Pulmonary artery (tissue), 1 donor: ENCODE results near the genes PES1 and DRG1.

DNA sequence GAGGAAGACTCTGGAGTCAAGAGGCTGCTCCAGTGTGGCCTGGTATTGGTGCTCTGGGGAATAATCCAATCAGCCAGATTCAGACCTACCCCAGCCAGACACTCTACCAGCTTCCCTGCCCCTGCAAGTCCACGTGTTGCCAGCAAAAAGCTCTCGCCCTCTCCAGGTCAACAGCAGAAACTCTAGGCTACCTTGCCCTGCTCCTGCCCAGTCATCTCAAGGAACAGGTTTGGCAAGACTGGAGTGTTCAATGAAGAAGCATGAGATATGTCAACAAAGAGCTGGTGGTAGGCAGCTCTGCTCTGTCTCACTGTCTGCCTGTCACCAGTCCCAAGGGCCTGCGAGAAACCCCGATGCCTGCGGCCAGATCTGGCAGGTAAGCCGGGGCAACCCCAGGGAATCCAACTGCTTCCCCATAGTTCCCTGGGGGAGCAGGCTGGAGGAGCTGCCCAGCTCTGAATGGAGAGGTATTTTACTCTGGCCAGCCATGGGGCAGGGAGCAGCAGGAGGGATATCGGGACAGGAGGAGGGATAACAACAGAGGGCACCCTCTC lies 9.1 kb upstream of the CASTOR1 start:
- PRO-cap: no peak

GRCh38 chr22:30311307-30311891 lies 15.3 kb downstream of the TBC1D10A start:
- PRO-cap: unidirectional peak, minus-strand start at chr22:30311451; unidirectional peak, minus-strand start at chr22:30311490

DNA sequence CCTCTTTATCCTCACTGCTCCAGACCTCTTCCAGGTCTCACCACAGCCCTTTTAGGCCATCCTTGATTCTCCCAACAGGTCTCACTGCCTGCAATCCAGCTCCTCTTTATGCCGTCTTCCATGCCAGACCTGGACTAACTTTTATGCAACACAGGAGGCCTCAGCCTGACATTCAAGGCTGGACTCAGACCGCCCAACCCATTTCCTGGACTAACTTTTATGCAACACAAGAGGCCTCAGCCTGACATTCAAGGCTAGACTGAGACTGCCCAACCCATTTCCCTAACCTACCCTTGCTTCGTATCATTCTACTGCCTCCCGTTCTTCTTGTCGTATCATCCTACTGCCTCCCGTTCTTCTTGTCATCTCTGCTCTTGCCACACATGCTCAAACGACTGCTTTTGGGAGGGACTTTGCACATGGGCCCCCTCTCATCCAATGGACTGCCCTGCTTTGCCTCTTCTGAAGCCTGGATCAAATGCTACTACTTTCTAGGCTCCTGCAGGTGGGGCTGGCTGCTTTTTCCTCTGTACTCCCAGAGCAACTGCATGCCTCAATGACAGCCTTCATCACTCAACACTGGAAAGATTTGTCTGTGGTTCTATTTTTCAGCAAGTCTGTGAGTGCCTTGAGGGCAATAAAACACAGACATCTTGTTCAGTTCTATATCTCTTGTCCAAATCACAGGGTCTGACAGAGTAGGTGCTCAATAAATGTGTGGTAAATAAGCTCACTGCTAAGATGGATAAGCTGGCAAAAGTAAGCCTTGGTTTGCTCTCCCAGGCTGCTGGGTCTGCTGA lies 7.8 kb downstream of the TBC1D10A start:
- PRO-cap: no peak

DNA sequence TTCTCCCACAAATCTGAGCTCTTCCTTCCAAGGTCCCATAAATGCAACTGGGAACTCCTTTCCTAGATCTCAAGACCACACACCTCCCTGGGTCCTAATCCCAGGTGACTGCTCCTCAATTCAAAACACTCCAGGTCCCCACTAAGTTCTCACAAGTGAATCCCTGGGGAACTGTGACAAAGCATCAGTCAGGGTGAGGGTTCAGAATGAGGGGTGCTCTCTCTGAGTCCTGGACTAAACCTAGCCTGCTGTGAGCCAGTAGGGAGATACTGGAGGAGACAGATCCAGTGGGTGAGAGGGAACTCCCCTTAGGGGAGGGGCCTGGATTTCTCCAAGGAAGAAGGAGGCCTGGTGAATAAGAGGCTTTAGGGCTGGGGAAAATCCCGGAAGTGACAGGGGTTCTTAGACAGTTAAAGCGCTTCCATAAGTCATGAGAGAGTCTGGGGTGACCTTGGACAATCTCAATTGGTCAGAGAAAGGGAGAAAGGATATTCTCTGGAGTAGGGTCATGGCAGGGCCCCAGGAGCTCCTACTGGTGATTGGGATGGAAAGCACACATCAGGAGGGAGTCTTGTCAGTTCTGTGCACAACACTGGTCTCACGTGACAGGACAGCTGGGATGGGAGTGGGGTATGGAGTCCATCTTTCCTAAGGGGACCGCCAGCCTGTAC lies 1.7 kb downstream of the TBC1D10A start:
- PRO-cap: bidirectional peak, plus-strand start at position 431 of the sequence, minus-strand start at position 236 of the sequence

- PRO-cap: no peak
Observed at GRCh38 chr22:30434956-30435337, 9.4 kb downstream of the MTFP1 start.

DNA sequence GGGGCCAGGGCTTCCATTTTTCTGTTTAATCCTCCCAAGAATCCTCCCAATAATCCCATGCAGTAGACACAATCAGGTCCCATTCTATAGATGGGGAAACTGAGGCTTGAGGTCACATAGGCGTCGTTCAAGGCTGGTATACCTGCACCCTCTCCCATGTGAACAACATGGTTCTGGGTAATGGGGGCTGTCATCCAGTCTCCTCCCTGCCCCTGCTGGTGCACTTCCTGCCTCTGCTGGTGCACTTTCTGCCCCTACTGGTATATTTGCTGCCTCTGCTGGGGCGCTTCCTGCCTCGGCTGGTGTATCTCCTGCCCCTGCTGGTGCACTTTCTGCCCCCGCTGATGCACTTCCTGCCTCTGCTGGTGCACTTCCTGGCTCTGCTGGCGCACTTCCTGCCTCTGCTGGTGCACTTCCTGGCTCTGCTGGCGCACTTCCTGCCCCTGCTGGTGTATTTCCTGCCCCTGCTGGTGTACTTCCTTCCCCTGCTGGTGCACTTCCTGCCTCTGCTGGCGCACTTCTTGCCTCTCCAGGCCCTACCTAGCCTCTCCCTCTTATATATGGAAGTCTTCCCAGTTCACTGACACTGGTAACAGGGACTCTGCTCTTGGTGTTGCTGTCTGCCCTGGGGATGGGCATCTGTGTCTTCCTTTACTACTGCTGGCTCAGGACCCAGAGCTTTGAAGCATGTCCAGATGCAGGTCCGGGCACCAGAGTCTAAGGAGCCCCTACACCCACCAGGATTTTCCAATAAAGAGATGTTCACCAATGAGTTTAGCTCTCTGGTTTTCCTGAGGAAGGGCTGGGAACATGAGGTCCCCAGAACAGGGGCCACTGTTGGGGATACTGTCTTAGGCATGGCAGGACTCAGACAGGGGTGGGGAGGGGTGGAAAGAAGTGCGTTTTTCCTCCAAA lies 10.2 kb downstream of the MTFP1 start:
- PRO-cap: no peak

GRCh38 chr22:30591644-30592469 lies at the start of gene PES1:
TSS of gene PES1 (minus strand) at chr22:30591910.
- PRO-cap: unidirectional peak, minus-strand start at chr22:30591718; bidirectional peak, plus-strand start at chr22:30592177, minus-strand start at chr22:30591896

GRCh38 chr22:30634904-30635250 lies 704 bp upstream of the SLC35E4 start:
- PRO-cap: bidirectional peak, plus-strand start at chr22:30635062, minus-strand start at chr22:30634982

- PRO-cap: no peak
Observed at GRCh38 chr22:30822190-30822960, 127.7 kb downstream of the OSBP2 start.

GRCh38 chr22:30943206-30943710 lies 25.3 kb downstream of the MORC2 start:
- PRO-cap: no peak

GRCh38 chr22:31085149-31086076 lies 4.3 kb downstream of the SMTN start:
- PRO-cap: no peak

DNA sequence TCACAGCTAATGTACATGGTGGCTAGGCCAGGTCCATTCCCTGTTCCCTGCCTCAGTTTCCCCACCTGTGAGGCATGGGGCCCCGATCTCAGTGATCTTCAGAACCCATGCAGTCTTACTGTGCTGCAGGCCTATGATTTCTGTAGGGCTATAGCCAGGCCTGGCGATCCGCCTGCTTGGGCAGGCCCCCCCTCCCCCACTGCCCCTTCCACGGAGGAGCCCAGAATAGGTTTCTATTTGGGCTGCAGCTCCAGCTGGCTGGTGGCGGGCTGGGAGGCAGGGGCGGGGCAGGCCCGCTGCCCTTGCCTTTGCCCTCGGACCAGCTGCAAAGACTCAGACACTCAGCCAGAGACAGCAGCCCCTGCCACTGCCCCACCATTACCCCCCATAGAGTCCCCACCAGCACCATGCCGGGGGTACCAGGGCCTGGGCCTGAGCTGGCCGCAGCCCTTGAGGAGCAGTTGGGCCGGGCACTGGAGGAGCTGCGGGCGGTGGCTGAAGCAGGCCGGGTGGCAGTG lies 12.0 kb downstream of the SMTN start:
- PRO-cap: bidirectional peak, plus-strand start at position 336 of the sequence, minus-strand start at position 201 of the sequence

- PRO-cap: no peak
Observed at GRCh38 chr22:31108037-31108242, 572 bp upstream of the SELENOM start.

- PRO-cap: bidirectional peak, plus-strand start at chr22:31290931, minus-strand start at chr22:31290746
Observed at GRCh38 chr22:31290581-31290802, 1.8 kb downstream of the PIK3IP1 start.

DNA sequence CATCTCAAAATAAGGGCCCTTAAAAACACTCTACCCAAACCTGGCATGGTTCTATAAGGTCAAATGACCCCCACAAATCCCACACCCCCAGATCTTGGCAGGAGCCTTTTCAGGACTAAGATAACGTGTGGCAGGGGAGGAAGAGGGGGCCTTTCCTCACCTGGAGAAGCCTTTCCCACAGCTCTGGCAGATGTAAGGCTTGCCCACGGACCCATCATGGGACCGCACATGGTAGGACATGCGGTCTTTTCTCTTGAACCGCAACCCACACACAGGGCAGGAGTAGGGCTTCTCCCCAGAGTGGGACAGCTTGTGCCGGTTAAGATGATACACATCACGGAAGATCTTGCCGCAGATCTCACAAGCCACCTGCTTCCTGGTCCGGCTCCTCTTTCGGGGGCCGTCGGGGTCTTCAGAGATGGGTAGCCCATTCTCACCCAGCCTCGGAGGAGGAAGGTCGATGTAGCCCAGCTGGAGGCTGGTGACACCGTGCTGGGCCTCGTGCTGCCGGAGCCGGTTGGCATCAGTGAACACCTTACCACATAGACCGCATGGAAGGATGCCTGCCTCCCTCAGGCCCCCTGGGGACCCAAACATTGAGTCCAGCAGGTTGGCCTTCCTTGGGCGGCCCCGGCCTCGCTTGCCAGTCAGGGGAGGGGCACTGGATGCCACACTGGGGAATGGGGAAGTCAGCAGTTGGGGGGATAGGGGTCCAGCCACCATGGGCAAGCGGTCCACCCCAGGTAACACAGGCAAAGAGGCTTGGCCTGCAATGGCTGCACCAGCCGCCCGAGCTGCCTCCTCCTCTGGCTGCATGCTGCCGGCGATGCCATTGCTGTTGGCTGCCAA lies 1.8 kb downstream of the PATZ1 start:
- PRO-cap: no peak

- PRO-cap: bidirectional peak, plus-strand start at chr22:31399623, minus-strand start at chr22:31399468
Observed at GRCh38 chr22:31399240-31400079, at the start of gene DRG1. TSS of gene DRG1 (plus strand) at chr22:31399604.

DNA sequence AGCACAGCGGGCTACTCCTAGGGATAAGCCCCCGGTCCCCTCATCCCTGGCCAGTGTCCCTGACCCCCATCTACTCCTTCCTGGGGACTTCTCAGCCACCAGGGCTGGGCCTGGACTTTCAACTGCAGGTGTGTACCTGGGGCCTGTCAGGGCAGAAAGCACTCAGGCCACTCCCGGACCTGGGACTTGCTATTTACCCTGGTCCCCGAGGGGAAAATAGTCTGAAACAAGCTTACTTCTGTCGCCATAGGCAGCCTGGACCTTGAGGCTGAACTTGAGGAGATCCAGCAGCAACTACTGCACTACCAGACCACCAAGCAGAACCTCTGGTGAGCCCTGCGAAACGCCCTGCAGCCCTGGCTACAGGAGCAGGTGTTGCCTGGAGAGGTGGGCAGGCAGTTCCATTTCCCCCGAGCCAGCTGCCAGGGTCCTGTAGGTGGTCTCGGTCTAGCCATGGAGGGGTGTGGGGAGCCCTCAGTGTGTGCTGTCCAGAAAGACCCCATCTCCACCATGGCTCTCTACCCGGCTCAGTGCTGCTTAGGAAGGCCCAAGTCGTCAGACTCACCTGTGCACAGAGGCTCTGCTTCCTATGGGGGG lies 45.2 kb downstream of the PISD start:
- PRO-cap: no peak

- PRO-cap: no peak
Observed at GRCh38 chr22:31617547-31618836, 44.0 kb downstream of the PISD start.

DNA sequence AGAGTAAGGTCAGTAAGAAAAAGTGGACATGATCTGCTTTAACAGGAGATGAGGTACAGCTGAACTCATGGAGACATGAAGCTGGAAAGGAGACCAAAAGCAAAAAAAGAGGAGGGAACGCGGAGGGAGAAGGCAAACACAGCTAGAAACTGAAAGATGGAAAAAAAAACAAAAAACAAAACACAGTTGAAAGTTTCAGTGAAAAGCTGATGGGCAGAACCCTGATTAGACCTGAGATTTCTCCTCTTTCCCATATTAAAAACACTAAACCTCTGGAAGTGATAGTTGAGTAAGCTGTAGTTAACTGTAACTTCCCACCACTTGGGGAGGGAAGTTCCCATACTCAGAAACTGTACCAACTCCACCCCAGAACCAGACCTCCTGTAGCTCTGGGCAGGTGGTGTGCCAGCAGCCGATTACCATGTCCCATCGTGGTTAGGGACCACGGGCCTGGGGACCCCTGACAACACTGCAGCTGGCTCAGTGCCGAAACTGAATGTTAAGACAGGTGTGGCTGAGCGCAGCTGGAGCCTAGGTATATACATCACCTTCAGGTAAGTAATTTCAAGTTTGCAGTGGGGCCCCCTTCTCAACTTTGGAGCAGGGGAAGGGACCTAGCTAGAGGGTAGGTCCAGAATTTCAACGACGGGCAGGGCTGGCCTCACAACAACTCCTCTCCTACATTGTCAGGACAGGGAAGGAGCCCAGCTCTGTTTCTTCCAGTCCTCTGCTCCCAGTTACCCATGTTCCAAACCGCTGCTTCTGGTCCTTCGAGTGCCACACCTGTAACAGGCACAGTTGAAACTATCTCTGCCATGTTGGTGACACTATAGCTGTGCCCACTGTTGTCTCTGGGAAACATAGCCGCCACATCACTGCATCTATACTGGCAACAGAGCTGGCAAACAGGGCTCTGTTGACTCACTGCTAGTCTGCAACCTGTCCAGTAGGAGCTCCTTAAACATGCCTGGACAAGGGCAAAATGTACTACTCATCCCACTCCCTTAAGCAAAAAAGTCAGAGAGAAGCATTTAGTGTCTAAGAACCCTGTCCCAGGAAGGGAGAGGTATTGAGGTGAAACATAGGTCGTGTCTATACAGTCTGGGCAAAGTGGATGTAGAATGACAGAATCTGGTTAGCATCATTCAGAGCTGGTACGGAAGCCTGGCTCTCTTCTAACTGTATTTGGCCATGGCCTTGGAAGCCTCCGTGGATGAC lies 20.8 kb upstream of the PISD start:
- PRO-cap: no peak

- PRO-cap: no peak
Observed at GRCh38 chr22:31922983-31923643, 21.2 kb upstream of the YWHAH start.